Kidney epithelial cell (primary cell): ENCODE data around the gene CCDC96.

DNA sequence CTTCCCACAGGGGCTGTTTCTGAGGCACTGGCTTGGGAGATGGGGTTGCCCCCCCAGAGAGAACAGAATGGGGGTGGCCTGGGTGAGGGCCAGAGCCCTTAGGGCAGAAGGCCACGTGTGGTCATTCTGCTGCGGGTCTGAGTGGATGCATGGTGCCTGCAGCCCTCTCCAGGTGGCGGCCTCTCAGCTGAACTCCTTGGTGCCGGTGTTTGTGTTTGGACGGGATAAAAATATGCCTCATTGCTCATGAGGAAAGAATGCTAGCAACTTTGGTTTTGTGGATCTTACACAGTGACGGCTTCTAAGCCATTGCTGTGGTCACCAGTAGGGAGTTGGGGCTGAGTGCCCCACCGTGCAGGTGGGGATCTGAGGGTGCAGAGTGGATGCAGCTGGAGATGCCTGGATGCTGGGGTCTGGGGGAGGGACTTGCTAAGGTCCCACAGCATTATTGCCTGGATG is 3.5 kb downstream of the WFS1 start:
- RAMPAGE, long total RNA = no peak
- RRBS = no CpG with 5 or more reads among the region's 7 CpGs

DNA sequence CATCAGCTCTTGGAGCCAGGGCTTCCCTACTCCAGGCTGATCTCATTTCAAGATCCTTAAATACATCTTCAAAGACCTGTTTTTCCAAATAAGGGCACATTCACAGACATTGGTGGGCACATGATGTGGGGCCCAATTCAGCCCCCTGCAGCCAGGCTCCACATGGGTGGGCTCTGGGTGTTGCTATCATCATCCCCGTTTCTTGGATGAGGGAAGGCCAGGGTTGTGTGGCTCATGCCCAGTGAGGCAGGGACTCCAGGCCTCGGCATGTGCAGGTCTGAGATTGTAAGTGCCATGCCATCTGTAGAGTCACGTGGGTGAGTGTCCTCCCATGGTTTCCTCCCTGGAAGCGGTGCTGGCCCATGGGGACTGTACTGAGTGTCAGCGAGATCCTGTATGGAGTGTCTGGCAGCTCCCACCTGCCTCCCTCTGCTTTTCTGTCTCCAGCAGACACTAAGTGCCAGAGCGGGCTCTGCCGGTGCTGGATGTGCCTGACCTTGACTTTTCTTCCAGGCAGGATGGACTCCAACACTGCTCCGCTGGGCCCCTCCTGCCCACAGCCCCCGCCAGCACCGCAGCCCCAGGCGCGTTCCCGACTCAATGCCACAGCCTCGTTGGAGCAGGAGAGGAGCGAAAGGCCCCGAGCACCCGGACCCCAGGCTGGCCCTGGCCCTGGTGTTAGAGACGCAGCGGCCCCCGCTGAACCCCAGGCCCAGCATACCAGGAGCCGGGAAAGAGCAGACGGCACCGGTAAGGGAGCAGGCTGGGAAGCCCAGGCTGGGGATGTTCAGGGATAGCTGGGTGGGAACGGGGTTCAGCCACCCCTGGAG is 7.5 kb downstream of the WFS1 start:
- RAMPAGE, long total RNA = no peak
- RRBS = 91% methylated on average over 3 of the region's 24 CpGs

GRCh38 chr4:6357524-6357876 is 87.8 kb downstream of the WFS1 start:
- RAMPAGE, long total RNA = no peak
- RRBS = no CpG with 5 or more reads among the region's 6 CpGs

DNA sequence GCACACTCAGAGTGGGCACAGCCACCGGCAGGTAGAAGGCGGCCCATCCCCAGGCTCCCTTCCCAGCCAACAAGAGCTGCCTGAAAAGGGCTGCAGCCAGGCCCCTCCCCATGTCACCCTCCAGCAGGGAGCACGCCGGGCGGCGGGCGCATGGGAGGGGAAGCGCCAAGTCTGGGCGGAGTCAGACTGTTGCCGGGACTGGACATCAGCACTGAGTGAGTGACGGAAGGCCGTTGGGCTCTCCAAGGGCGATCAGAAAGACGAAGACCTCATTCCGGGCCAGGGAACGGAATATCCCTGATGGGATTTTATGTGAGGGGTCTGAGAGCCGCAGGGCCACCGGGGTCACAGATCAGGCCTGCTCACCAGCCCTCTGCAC is 82.0 kb downstream of the PPP2R2C start:
- RAMPAGE, long total RNA = no peak
- RRBS = 21% methylated on average over 14 of the region's 18 CpGs

DNA sequence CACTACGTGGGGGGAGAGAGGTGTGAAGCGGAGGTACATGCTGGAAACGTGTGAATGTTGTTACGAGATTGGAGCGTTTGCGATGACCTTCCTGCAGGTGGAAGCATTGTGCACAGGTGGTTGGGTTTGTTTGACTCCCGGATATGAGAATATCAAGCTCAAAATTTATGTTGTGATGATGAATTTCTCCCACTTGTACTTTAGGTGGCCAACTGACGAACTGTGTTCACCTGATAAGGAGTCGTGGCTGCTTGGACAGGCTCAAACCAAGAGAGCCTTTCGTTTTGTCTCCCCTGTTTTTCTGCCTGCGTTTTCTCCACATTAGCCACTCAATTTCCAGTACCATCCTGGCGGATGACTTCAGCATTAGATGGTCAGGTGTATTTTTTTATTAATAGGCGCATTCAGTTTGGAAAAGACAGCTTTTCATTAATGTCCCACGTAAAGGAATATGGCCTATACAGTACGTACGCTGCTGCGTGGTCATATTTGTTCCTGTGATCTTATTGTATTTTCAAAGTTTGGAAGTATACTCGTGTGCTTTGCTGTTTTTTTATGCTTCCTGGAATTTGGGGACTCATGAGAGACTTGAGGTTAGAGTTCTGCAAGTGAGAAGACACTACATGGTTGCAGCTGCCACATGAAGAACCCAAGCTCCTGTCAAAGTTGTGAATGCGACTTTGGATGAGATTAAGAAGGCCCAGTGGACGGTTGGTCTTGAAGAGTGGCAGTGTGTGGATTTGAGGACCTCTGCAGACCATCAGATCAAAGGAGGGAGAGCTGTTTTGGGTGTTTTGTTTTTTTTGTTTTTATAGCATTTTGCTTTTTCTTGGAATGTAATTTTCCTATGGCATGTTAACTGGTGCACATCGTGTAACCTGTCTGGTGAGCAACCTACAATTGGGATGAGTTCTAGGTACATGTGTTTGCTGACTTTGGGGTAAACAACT is 1.2 kb downstream of the ENSG00000170846 start:
- RAMPAGE, long total RNA = no peak
- RRBS = no CpG with 5 or more reads among the region's 21 CpGs

DNA sequence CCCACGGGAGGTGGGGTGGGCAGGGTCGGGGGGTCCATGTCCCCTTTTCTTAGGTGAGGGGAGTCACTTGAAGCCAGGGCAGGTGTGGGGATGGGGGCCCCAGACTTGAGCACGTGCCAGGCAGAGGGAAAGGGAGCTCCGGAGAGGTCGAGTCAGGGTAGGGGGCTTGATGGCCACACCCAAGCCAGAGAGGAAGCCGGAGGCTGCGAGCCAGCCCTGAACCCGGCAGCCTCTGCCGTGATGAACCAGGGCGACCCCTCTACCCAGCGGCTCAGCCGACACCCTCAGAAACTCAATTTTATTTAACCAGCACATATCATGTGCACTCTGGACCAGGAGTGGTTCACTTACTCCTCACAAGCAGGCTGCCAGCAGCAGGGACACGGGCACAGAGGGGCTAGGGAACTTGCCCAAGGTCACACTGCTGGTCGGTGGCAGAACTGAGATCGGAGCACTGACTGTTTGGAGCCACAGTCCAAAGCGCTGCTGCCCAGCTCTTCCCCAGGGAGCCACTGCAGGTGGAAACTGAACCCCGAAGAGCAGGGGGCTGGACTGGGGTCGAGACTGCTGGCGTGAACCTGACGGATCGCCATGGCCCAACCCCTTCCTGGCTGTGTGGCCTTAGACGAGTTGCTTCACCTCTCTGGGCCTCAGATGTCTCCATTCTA is 32.4 kb upstream of the KIAA0232 start:
- RAMPAGE, long total RNA = no peak
- RRBS = 93% methylated on average over 3 of the region's 22 CpGs

DNA sequence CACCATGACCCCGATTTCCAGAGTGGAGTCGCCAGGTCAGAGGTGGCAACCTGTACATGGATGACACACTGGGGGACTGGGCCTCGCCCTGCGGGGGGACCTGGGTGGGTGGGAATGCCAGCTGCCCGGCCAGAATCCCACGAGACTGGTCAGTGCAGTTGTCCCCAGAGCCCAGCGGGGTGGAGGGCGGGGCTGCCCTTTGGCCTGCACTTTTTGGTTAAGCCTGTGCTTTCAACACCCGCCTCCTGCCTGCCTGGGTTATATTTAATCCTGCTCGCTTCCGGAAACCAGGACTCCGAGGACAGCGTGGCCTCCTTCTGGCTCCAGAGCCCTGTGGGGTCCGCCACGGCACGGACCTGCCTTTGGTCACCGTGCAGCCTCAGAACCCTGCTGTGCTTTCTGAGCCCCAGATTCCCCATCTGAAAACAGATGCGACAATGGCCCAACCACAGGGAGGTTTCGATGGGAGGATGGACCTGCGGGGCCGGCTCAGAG is 29.5 kb upstream of the KIAA0232 start:
- RAMPAGE, long total RNA = no peak
- RRBS = 65% methylated on average over 1 of the region's 21 CpGs

DNA sequence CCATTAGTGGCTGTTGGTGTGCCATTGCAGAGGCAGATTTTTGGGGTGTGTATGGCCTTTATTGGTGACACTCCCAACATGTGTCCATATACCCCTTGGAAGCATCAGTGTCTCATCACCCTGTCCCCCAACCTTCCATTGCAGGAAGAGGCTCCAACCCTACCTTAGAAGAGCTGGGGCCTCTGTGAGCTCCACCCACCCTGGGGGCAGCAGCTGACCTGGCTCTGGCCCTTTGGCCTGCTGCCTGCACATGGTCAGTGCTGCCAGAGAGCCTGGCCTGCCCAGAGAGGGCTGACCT is 27.5 kb upstream of the KIAA0232 start:
- RAMPAGE, long total RNA = no peak

DNA sequence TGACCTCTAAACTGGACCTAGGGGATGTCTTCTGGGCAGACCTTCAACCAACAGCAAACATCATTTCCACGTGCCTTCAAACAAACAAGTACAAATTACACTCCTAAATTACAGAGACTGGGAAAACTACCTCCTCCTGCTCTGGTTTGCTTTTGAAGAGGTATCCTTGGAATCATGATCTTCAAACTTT is 27.3 kb upstream of the KIAA0232 start:
- RAMPAGE, long total RNA = no peak
- RRBS = no CpG with 5 or more reads among the region's 1 CpG

GRCh38 chr4:6910484-6910943 is 888 bp downstream of the TBC1D14 start:
- RAMPAGE, long total RNA = no peak
- RRBS = no CpG with 5 or more reads among the region's 24 CpGs

GRCh38 chr4:6928985-6929567 is 19.4 kb downstream of the TBC1D14 start:
- RAMPAGE, long total RNA = no peak
- RRBS = no CpG with 5 or more reads among the region's 8 CpGs

- RAMPAGE, long total RNA = no peak
- RRBS = no CpG with 5 or more reads among the region's 22 CpGs
Observed at GRCh38 chr4:6938981-6939773, 29.6 kb downstream of the TBC1D14 start.

GRCh38 chr4:7042208-7043148 is at the start of gene CCDC96:
Gene CCDC96 (minus strand): TSS chr4:7043001.
- RAMPAGE, long total RNA = no peak
- RRBS = 2% methylated on average over 25 of the region's 90 CpGs

- RAMPAGE, long total RNA = no peak
- RRBS = no CpG with 5 or more reads among the region's 12 CpGs
Observed at GRCh38 chr4:7120205-7120831, 52.5 kb upstream of the GRPEL1 start.

GRCh38 chr4:7132386-7132834 is 59.9 kb upstream of the SORCS2 start:
- RAMPAGE, long total RNA = no peak
- RRBS = no CpG with 5 or more reads among the region's 6 CpGs

- RAMPAGE, long total RNA = no peak
- RRBS = no CpG with 5 or more reads among the region's 15 CpGs
Observed at GRCh38 chr4:7327493-7327960, 107.2 kb downstream of the PSAPL1 start.

- RAMPAGE, long total RNA = no peak
- RRBS = no CpG with 5 or more reads among the region's 13 CpGs
Observed at GRCh38 chr4:7335371-7335690, 99.4 kb downstream of the PSAPL1 start.

DNA sequence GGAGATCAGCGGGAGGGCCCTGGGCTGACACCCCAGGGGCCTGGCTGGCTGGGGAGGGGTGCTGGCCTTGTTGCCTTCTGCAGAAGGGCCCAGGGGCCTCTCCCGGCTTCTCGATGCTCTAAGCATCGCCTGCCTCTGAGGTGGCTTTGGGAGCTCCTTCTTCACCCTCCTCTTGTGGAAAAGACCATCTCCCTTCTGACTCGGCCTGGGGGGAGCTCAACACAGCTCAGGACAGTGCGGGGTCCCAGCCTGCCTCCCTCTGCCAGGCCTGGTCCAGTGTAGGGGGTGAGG is 55.3 kb upstream of the PSAPL1 start:
- RAMPAGE, long total RNA = no peak
- RRBS = no CpG with 5 or more reads among the region's 6 CpGs

DNA sequence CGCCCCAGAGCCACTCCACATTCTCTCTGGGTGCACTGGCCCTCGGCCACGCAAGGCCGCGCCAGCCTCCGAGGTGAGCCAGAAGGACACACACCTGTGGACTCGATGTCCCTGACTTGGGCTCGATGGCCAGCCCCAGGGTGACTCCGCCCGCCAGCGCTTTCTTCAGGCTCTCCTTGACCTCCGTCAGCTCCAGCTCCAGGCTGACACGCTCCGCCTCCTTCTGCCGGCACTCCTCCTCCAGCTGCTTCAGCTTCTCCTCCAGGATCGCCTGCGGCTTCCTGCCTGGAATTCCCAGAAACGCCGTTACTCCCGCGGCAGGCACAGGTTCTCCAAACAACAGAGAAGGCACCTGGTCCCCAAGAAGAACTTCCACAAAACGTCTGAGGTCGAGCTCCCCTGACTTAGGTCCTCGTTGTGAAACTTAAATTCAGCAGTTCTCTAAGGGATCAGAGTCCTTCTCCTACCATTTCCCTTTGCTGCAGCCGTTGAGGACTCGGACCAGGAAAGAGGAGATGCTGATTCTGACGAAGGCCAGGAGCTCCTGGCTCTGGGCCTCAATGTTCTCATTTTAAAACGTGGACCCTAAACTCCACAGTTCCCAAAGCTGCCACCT is 166.8 kb downstream of the AFAP1 start:
- RAMPAGE, long total RNA = no peak
- RRBS = no CpG with 5 or more reads among the region's 28 CpGs

DNA sequence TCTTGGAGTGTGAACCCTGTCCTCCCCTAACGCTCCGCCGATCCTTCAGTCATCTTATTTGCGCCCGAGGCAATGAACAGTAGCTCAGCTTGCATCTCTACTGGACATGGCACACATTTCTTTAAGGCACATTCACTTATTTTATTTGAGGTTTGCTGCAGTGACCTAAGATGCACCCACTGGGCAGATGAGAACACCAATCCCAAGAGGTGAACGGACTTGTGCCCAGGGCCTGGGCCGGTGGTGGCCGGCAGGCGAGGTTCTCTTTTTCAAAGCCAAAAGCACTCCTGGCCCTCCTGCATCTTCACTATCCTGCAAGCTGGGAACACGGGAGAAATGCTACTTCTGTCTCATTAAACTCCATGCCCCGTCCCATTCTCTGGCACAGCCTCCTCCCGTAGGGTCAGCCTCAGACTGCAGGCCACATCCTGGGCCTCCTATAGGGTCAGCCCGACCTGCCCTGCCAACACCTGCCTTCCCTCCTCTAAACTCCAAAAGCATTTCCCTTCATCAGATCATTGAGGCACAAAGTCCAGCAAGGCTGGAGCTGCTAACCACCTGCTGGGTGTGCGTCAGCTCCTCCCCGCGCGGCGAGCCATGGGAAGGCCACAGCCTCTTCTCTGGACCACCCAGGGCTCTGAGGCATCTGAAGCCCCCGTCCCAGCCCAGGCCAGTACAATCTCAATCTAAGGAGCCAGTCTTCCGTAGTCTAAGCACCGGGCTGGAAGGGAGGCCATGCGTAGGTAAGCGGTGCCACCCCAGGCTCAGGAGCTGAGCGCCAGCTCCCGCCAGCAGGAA is 166.1 kb downstream of the AFAP1 start:
- RAMPAGE, long total RNA = no peak
- RRBS = no CpG with 5 or more reads among the region's 25 CpGs